AG10803 (cell line): ENCODE measurements around a stretch of chr12.

DNA sequence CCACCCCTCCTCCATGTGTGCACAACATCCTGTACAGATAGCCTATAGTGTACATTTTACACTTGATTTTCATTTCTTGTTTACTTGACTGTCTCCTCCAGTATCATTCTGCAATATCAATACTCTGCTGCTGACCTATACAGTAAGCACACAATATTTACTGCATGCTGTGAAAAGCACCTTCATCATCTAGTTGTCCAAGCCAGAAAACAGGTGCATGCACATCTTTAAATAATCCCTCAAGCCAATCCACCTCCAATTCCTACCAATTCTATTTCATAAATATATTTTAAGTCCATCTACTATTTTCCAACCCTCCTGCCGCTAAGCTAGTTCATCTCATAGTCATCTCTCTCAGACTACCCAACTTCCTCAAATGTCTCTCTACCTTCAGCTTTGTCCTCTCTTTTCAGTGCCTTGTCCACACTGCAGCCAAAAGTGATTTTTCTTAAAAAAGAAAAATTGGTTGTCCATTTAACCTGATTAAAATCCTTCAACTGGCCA lies 16.5 kb downstream of the PPP1R12A start:
- RRBS, result no CpG with 5 or more reads among the region's 1 CpG

GRCh38 chr12:80056152-80056770 lies 43.1 kb upstream of the OTOGL start:
- RRBS, result no CpG with 5 or more reads among the region's 5 CpGs

GRCh38 chr12:80249374-80250077 lies 150.2 kb downstream of the OTOGL start:
- RRBS, result no CpG with 5 or more reads among the region's 32 CpGs

DNA sequence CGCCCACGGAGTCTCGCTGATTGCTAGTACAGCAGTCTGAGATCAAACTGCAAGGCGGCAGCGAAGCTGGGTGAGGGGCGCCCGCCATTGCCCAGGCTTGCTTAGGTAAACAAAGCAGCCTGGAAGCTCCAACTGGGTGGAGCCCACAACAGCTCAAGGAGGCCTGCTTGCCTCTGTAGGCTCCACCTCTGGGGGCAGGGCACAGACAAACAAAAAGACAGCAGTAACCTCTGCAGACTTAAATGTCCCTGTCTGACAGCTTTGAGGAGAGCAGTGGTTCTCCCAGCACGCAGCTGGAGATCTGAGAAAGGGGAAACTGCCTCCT lies 33.8 kb downstream of the PTPRQ start:
- RRBS, result no CpG with 5 or more reads among the region's 8 CpGs

DNA sequence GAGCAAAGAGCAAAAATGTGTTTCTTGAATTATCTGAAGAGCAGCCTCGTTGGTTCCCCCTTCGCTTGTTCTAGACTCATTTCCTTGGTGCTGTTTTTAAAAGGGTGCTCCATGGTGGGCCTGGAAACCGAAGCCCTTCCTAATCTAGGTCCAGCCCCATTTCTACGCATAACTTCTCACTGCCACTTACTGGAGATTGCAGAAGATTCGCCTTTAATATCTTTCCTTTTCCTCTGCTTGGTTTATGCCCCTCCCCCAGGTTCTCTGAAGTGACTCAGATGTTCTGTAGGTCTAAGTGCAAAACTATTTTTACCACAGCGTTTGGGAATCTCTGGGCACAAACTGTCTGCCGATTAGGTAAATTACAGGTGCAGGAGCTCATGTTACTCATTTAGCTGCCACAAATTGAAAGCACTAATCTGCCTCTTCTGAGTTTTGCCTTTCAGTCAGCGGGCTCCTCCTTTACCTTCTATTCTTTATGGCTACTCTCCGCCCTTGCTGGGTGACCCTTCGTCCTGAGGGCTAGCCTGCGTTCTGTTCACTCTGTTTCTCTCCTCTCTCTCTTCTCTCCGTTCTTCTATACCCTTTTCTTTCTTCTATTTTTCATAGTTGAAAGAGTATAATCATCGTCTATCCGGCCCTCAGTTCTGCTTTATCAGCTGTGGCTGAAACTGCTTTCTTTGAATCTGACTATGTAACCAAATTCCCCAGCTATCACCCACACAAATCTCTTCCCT lies 4.5 kb upstream of the MYF6 start:
- RRBS, result no CpG with 5 or more reads among the region's 14 CpGs

DNA sequence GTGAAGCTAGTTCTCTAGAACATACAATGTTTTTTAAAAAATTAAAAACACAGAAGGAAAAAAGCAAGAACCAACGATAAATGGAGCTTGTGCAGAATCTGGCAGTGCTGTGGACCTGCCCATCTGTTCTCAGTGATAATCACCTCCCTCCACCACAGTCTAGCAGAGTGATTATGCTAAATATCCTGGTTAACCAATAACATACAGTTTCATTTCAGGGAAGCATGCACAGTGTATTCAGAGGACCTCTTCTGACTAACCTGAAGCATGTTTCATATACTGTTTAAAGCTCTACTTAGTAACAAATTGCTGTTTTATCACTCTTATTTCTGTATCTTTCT lies 160.9 kb downstream of the PPFIA2 start:
- RRBS, result no CpG with 5 or more reads among the region's 1 CpG

DNA sequence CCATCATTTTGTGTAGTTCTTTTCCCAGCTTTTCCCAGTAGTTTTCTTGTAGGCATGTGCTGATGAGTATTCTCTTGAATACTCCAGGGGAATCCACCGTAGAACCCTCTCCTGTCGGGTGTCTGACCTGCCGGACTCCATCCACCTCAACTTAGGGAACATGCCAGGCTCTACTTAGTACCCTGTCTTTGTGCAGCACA lies 25.9 kb upstream of the PPFIA2 start:
- RRBS, result no CpG with 5 or more reads among the region's 3 CpGs

DNA sequence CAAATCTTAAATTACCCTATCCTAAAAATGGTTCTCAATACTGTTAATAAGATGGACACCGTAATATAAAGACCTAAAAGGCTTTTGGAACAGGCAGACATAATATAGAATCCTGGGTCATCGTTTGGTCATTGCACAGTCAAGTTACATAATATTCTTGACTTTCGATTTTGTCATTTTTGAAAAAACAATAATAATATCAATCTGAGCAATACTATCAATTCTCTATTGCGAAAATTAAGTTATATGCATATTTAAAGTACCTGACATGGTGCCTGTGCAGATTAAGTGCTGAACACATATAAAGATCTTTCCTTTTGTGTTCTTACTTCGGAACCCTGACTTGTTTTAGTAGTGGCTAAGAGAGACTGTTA lies 8.6 kb upstream of the TMTC2 start:
- RRBS, result no CpG with 5 or more reads among the region's 5 CpGs

DNA sequence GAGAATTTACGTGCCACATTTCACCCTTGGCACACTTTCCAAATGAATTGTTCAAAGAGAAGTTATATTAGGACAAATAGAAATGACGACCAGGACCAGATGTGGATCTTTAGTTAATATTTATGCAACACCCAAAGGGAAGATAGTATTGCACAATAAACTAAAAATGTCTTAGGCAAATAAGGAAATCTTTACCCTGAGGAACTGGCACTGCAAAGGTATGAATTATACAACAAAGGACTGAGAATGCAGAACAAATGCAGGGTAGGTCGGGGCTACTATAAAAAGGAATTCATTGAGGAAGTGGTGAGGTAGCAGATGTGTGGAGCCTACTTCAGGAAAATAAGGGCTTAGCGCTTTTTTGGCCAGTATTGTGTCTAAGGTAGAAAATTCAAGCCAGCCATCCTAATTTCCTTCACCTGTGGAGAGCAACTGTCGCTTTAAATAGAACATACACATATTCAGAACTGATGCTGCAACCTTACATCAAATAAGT lies 3.8 kb upstream of the TMTC2 start:
- RRBS, result no CpG with 5 or more reads among the region's 5 CpGs

DNA sequence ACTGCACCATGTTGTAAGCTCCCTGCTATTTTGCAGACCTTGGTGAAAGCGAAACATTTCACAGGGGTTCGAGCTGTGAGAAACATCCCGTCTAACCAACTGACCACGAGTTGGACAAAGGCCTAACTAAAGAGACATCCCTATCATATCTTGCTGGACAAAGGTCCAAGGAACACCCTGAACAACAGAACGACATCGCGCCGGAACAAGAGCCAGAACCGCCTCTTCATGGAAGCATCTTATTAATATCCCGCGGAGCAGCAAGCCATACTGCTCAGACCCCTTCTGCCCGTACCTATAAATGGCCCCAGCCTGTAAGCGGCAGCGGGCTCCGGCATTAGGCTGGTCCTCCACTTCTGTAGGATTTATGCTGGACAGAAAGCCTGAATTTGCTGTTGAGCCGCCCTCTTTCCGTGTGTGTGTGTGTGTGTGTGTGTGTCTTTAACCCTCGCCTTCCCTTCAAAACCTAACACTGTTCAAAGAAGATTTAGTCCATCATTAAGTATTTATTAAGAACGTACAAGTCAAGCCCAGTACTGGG lies 2.0 kb downstream of the SLC6A15 start:
- RRBS, result no CpG with 5 or more reads among the region's 19 CpGs

- RRBS, result no CpG with 5 or more reads among the region's 3 CpGs
Measured at GRCh38 chr12:84986563-84987071, 49.5 kb downstream of the TSPAN19 start.

- RRBS, result no CpG with 5 or more reads among the region's 3 CpGs
Measured at GRCh38 chr12:85016385-85017000, 19.6 kb downstream of the TSPAN19 start.

- RRBS, result 8% methylated on average over 8 of the region's 43 CpGs
Measured at GRCh38 chr12:85280341-85281015, 458 bp downstream of the ALX1 start.

DNA sequence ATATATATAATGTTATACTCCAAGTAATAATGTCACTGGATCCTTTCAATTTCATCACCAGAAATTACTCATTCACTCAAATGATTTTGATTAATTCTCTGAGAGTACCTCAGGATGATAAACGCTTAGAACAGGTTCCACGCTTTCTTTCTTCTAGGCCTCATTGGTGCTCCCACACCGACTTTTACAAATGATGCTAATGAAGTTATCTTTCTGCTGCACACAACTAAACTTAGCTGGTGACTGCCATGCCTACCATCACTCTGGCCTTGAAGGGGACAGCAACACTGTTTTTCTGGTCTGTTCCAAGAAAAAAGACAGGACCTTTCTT lies 100.1 kb downstream of the RASSF9 start:
- RRBS, result no CpG with 5 or more reads among the region's 3 CpGs

- RRBS, result no CpG with 5 or more reads among the region's 2 CpGs
Measured at GRCh38 chr12:85835719-85836088, 505 bp downstream of the RASSF9 start.

- RRBS, result no CpG with 5 or more reads among the region's 6 CpGs
Measured at GRCh38 chr12:87815787-87816353, 213.3 kb downstream of the C12orf50 start.

- RRBS, result no CpG with 5 or more reads among the region's 9 CpGs
Measured at GRCh38 chr12:88036251-88037159, 1.2 kb downstream of the C12orf29 start.

GRCh38 chr12:88142615-88143237 lies 619 bp downstream of the TMTC3 start:
- RRBS, result no CpG with 5 or more reads among the region's 23 CpGs

DNA sequence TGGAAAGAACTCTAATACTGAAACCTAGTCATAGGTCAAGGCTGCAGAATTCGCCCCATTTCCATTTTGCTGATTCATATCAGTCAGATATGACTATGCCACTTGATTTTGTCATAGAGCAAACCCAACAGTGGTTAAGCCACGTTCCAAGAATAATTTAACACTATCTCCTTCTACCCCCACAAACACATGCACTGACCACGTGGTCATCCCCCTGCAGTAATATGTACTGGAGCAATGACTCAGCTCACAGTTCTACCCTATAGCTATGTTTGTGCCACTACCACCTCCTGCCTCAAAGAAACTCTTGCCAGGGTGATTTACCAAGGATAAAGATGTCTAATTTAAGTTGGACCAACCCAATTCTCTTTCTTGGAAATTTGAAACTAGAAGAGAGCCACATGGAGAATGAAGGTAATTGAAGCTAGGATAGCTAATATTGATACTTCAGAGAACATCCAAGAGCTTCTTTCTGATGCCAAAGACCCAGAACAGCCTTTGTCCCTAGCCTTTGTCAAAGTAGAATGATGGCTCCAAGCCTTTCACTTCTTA lies 157.7 kb downstream of the TMTC3 start:
- RRBS, result no CpG with 5 or more reads among the region's 3 CpGs

- RRBS, result no CpG with 5 or more reads among the region's 4 CpGs
Measured at GRCh38 chr12:88334293-88334796, 192.2 kb downstream of the TMTC3 start.